REH cell (cell line): ENCODE data around the gene CFAP74.

DNA sequence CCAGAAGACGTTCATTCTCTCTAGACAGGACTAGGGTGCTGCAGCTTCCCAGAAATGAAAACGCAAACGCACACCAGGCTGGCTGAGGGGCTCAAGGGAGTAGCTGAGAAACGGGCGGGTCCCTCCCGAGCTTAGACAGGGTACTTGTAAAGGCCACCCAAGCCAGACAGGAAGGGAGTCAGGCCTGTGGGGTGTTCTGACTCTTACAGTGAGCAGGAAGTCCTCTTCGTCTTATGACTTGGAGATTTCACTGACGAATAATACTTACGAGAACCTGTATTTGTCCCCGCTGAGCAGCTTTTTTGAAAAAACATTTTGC lies 11.0 kb upstream of the CDK11B start:
- PRO-cap, result no peak

DNA sequence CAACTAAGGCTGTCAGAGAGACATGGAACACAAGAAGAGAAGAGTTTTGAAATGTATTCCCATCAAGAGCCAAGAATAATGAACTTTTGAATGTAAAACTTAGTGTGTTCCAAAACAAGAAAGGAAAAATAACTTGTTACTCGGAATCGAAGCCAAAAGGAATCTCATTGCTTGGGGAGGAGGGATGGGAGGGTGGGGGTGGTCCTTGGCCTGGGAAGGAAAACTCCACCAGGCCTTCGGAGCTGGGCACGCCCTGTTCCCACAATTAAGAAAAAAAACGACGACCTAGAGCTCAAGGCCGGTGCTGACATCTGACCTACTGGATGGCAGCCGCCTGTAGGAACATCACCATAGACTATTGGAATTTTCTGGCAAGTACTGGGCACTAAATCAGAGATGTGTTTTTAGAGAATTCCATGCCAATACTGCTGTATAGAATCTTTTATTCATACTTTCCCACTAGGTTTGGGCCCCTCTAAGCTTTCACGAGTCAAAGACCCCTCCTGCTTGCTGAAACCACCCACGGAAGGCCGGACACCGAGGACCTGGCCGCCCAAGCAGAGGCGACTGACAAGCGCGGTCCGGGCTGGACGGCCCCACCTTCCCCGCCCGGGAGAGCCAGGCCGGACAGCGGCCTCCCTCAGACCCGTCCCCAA lies 709 bp downstream of the NADK start:
- PRO-cap, result no peak

GRCh38 chr1:1838874-1840013 lies 51.6 kb downstream of the GNB1 start:
- PRO-cap, result no peak

GRCh38 chr1:1840379-1840987 lies 50.4 kb downstream of the GNB1 start:
- PRO-cap, result unidirectional peak, plus-strand start at chr1:1840507

DNA sequence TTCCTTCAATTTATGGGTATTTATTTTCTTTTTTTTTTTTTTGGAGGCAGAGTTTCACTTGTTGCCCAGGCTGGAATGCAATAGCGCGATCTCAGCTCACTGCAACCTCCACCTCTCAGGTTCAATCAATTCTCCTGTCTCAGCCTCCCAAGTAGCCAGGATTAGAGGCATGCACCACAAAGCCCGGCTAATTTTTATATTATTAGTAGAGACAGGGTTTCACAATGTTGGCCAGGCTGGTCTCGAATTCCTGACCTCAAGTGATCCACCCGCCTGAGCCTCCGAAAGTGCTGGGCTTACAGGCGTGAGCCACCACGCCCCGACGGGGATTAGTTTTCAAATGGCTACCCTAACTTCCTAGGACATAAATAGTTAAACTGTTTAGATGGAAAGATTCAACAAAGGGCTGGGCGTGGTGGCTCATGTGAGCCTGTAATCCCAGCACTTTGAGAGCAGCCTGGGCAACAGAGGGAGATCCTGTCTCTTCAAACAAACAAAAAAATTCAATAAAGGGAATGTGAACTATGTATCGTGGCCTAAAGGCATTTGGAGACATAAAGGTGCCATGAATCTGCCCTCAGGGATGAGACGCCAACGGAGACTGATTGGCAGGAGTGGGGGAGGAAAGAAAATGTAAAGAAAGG lies 31.8 kb downstream of the GNB1 start:
- PRO-cap, result no peak

DNA sequence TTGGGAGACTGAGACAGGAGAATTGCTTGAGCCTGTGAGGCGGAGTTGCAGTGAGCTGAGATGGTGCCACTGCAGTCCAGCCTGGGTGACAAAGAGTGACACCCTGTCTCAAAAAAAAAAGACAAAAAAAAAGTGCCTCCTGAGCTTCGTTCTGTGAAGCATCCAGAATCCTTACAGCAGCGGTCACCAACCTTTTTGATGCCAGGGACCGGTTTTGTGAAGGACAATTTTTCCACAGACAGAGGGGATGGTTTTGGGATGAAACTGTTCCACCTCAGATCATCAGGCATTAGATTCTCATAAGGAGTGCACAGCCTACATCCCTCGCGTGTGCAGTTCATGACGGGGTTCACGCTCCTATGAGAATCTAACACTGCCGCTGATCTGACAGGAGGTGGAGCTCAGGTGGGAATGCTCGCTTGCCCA lies 16.2 kb downstream of the GNB1 start:
- PRO-cap, result no peak

DNA sequence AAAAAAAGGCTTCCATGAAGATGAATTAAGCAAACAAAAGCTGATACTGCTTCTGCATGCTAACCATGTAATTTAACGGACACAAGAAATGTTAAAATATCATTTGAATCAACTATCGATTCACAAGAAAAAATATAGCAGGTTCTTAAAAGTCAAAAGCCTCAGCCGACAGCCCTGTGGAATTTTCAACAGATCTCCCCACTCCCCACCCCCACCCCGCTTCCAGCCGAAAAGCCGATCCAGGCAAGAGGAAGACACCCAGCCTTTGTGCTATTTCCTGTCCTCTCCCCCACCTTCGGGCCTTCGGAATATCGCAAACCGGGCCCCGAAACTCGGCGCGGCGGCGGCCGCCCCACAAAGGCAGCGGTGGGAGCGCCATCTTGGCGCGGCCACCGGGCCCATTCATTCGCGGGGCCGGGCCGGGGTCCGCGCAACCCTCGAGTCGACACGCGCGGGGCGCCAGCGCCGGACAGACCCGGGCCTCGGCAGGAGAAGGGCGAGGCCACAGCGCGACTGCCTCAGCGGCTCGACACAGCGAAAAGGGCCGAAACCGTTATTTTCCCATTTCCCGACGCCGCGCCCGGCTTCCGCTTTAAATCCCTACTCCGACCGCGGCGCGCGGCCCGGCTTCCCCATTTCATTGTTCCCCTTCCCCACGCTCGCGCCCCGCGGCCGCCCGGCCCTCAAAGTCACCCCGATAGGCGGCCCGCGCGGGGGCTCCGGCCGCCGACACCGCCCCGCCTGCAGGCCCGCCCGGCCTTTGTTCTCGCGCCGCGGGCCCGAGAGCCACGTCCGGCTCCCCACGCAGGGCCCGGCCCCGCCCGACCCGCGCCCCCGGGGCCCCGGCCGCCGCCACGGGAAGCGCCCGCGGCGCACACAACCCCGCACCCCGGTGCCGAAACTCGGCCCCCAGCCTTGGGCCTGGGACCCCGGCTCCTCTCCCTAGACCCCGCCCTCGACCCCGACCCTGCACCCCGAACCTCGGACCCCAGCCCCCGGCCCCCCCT lies 913 bp downstream of the GNB1 start:
- PRO-cap, result bidirectional peak, plus-strand start at position 405 of the sequence, minus-strand start at position 362 of the sequence; bidirectional peak, plus-strand start at position 759 of the sequence, minus-strand start at position 762 of the sequence

- PRO-cap, result bidirectional peak, plus-strand start at chr1:1891549, minus-strand start at chr1:1891070; bidirectional peak, plus-strand start at chr1:1891638, minus-strand start at chr1:1891659
These were observed 579 bp upstream of the GNB1 start for GRCh38 chr1:1891305-1892026.

DNA sequence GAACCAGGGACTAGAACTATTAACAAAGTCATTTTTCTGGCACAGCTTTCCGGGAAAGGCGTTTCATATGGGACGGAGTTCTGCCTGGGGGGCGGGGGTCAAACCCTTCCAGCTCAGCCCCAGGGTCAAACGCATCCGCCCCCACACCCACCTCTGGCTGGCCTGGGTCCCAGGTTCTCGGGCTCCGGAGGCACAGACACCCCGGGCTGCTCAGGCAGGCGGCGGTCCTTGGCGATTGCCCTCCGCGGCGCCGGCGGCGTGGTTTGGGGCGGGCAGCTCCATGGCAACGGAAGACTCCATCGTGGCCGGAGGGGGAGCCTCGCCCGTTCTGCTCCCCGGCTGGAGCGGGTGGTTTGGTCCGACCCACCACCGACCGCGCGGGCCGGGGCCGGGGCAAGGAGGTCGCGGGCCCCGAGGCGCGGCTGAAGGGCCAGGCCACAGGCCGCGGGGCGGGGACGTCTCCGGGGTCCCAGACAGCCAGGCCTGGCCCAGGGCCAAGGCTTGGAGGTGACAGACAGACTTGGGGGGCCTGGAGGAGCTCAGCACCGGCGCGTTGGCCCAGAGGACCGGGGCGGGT lies at the start of gene CFAP74:
TSS of gene CFAP74 (minus strand) at position 237 of the 577 bp plus-strand sequence.
- PRO-cap, result no peak

- PRO-cap, result no peak
These were observed 65.6 kb downstream of the PRKCZ start for GRCh38 chr1:2115739-2116292.

DNA sequence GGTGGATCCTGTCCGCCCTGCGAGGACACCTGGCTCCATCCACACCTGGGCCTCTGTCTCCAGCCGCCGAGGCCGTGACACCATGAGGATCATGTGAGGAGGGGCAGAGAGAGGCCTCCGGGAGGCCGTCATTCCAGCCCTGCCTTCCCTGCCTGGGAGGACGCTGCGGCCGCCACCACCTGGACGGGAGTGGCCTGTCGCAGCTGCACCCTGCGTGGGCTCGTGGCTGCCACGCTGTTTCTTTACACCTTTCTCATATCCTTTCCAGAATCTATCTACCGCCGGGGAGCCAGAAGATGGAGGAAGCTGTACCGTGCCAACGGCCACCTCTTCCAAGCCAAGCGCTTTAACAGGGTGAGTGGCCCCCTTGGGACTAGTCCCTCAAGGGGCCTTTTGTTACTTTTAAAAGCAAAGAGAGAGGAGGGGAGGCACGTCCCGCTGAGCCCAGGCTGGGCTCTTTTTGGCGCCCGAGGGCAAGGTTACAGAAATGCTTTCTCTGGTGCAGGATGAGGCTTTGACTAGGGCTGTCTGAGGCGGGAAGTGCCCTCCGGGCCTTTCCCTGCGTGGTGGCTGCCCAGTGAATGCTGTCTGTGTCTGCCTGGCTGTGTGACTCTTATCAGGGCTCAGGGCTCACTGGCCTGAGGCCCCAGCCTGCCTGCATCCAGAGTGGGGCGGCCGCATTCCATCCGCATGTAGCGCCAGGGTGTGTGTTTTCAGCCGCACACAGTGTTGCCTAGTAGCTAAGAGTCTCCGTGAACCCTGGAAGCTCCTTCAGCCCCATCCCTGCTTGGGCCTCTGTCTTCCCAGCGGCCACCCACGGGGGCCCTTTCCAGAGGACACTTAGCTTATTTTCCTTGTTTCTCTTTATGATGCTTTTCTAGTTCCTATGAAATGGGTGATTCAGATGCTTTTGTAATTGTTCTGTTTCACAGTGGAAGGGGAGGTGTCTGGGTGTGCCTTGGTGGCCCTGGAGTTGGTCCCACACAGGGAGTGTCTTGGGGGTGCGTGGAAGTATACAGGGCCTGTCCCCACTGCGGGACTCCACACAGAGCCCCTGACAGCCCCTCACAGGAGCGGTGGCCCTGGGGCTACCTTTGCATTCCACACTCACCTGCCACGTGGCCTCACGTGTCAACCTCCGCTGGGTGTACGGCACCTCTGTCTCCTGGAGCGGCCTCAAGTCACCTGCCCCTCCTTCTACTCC lies 59.2 kb downstream of the FAAP20 start:
- PRO-cap, result no peak

GRCh38 chr1:2146375-2147229 lies 48.0 kb downstream of the FAAP20 start:
- PRO-cap, result no peak

DNA sequence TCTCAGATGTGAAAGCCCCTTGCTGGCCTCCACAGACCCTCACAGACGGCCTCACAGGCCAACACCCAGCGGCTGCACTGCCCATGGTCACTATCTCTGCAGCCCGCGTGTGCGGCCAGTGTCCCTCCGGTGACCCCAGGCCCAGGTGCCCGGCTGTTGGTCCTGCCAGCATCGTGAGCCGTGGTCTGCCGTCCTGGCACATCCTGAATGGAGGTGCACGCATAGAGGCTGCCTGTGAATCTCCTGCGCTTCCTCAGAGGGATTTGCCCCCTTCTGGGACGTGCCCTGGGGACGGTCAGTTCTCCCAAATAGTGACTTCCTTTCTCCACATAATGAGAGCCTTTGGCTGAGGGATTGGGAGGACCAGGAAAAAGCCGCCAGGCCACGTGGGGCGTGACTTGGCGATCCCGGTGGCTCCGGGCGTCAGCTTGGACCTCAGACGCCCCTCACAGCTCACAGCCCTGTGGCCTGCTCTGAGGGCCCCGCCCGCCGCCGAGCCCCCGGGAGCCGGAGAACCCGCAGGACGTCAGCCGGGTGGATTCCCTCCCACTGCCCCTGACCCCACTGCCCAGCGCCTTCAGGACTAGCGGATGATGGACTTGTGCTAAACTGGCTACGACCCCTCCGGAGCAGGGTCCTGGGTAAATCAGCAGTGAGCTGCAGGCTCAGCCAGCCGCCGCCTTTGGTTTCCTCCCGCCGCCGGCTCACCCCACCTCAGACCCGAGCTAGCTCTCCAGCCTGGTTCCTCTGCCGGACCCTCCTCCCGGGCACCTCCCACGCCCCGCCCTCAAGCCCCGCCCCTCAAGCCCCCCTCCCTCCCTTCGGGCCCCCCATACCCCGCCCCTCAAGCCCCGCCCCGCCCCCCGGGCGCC lies 9.8 kb upstream of the FAAP20 start:
- PRO-cap, result unidirectional peak, minus-strand start at position 749 of the sequence

- PRO-cap, result no peak
These were observed 1.6 kb downstream of the SKI start for GRCh38 chr1:2229818-2230016.

- PRO-cap, result no peak
These were observed 12.3 kb downstream of the SKI start for GRCh38 chr1:2240272-2240920.

DNA sequence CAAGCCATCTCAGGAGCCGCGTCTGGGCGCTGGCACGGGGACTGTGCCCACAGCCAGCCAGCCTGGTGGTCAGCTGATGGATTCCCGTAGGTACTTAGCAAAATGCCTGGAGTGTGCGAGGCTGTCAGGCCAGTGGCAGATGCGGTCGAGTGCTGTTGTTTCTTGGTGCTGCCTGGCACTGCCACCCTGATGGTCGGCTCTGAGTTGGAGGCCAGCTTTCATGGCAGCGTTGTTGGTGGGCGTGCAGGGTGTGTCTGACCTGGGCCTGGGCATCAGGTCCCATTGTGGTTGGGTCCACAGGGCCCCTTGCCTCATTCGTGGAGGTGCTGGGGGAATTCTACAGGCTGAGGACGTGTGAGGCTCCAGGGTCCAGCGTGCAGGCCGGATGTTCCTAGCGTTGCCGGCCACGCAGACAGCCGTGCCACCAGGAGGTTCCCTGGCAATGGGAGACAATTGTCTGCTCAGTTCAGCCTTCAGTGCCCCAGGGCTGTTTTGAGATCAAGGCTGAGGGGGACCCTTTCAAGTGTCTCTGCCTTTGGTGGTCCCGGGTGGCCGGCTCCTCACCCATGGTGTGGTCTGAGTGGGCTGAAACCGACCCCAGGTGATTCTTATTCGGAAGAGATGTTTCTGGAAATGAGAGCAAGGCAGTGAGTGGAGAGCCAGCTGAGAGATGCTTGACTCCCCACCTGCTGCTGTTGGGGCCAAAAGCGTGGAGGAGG lies 21.0 kb downstream of the SKI start:
- PRO-cap, result no peak

DNA sequence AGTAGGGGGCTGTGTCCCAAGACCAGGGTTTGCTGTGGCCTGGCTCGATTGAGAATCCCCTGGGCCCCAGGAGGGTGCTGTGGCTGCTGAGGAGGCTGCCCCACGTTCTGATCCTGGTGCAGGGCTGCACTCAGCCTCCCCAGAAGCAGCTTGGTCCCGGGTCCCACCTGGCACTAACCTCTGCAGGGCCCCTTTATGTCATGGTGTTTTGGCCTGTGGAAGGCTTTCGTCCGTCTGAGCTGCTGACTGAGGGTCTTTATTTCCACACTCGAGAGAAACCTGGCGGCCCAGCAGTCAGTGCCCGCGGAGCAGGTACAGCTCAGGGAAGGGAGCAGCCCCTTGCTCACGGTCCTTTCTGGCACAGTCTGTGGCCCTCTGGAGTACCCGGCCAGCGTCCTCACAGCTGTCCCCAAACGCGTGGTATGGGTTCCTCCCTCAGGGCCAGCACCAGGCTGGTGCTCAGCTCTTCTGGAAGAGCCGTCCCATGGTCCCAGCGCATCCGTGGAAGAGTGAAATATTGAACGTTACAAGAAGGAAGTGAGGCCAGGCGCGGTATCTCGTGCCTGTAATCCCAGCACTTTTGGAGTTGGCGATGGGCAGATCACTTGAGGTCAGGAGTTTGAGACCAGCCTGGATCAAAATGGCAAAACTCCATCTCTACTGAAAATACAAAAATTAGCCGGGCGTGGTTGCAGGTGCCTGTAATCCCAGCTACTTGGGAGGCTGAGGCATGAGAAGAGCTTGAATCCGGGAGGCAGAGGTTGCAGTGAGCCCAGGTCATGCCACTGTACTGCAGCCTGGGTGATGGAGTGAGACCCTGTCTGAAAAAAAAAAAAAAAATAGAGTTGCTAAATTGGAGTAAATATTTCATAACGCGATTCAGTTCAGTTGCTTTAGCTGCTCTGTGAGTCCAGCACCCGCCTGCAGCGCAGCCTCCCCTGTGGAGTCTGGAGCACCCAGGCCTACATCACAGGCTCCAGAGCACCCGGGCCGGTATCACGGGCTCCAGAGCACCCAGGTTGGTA lies 24.5 kb downstream of the SKI start:
- PRO-cap, result no peak

DNA sequence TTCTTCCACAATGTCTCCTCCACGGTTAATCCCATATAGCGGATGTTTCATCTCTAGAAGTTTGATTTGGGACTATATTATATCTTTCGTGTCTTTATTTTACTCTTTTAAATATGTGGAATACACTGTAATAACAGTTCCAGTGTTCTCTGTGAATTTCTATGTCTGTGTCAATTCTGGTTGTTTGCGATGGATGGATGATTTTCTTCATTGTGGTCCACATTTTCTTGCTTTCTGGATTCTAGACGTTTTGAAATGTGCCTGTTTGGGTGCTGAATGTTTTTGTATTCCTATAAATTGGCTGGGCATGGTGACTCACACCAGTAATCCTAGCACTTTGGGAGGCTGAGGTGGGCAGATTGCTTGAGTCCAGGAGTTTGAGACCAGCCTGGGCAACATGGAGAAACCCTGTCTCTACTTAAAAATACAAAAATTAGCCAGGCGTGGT lies 37.3 kb downstream of the SKI start:
- PRO-cap, result no peak

DNA sequence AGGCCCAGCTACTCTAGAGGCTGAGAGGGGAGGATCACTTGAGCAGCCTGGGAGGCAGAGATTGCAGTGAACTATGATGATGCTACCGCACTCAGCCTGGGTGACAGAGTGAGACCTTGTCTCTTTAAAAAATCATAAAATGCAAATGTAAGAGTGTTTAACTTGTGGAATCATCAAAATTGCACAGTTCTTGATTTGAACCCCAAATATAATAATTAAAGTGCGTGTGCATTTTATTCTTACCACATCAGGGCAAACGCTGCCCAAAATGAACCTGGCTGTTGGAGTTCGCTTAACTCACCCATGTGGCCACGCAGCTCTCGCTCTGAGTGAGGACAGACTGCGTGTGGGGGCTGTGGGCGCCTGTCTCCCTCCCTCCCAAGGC lies 58.2 kb downstream of the SKI start:
- PRO-cap, result no peak

DNA sequence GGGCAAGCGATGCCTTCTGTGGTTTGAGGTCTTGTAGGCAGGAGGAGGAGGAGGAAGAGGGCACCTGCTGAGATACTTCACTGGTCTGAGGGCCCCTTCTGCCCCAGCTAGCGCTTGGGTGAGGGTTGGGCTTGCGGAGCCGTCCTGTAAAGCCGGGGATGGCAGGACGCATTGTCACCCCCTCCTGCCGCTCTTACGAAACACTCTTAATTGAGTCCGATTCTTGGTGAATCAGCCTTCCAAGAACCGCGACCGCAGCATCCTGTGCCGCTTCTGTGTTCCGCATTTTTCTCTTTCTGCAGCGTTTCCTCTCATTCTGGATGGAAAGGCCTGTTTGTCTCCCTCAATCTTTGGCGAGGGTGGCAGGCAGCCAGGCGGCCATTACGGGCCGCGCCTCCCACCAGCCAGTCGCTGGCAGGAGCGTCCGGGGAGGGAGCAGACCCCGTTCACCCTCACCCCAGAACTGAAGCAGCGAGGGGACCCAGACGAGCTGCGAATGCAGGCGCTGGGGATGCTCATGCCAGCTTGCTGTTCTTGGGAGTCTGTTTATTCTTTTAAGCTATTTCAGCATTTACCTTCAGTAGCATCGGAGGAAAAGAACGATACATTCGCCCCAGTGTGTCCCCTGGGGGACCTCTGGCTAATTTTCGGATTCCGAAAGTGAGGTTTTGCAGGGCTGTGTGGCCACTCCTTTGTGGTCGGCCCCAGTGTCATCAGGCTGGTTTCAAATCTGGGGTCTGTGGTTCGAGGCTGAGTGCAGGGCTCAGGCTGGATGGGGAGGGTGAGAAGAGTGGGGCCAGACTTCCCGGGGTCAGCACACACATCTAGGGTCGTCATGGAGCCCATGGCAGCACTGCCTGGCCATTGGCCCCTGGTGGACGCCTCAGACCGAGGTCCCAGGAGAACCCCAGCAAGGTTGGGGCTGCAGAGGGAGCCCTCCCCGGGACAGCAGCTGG lies 62.8 kb downstream of the SKI start:
- PRO-cap, result no peak